Stomach (tissue), 7 donors: ENCODE data around the gene NR5A1.

DNA sequence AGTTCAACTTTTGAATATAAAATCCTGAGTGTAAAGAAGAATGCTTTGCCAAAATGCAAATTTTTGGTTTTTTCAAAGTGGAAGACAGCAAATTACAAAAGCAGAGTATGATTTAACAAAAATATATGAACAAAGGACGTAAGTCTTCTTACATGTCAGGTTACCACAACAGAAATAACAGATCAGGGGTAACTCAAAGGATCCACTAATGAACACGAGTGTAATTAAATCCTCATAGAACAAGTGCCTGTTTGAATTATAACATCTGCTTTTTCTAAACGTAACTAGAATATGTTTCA lies 1.8 kb downstream of the RC3H2 start:
- PRO-cap, result no peak
- RAMPAGE, long total RNA, 5 experiments, result no peak in any of the 5 experiments
- RRBS, result no CpG with 5 or more reads among the region's 3 CpGs

DNA sequence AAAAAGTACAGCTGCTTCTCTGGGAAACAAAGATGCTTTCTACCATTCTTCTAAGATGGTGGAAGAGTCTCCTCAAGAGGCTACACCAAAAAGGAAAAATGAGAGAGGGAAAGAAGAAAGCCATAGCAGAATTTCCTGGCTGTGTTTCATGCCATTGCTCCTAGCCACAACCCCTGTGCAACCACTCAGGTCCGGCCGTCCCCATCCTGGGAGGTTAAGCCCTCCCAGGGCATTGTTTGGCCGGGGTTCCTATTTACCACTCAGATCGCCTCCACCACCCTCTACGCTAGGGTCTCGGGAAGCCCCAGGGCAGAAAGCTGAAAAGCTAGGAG lies 778 bp downstream of the RC3H2 start:
- PRO-cap, result unidirectional peak, plus-strand start at position 263 of the sequence
- RAMPAGE, long total RNA, 5 experiments, result no peak in any of the 5 experiments
- RRBS, result 0% methylated on average over 1 of the region's 6 CpGs

- PRO-cap, result no peak
- RAMPAGE, long total RNA, 5 experiments, result no peak in any of the 5 experiments
- RRBS, result no CpG with 5 or more reads among the region's 10 CpGs
Measured at GRCh38 chr9:122931860-122932332, 584 bp upstream of the ZBTB26 start.

DNA sequence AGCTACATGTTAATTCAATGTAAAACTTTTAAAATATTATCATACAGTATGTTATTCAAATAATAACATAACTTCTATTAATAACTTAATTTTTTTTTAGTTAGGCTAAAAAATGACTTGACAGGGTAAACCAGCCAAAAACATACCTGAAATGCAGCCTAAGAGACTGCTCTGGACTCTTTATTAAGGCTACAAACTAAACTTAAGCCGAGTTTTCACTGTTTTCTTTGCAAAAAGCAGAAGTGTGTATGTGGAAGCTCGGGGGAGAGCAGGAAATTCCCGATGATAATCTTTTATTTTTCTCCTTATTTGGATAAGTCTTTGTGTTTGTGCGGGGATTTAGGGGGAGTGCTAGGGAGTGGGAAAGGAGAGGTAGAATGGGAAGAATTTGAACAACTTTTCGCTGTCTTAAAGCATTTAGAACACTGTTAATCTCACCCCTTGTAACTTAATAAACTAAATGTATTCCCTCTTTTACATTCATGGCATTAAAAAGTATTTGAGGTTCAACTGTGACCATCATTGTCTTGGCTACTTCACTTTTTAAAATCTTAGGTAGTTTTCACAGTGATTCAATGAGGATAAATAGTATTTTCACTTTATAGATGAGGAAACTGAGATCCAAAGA lies 30.7 kb upstream of the GPR21 start:
- PRO-cap, result no peak
- RAMPAGE, long total RNA, 5 experiments, result no peak in any of the 5 experiments
- RRBS, result no CpG with 5 or more reads among the region's 5 CpGs

DNA sequence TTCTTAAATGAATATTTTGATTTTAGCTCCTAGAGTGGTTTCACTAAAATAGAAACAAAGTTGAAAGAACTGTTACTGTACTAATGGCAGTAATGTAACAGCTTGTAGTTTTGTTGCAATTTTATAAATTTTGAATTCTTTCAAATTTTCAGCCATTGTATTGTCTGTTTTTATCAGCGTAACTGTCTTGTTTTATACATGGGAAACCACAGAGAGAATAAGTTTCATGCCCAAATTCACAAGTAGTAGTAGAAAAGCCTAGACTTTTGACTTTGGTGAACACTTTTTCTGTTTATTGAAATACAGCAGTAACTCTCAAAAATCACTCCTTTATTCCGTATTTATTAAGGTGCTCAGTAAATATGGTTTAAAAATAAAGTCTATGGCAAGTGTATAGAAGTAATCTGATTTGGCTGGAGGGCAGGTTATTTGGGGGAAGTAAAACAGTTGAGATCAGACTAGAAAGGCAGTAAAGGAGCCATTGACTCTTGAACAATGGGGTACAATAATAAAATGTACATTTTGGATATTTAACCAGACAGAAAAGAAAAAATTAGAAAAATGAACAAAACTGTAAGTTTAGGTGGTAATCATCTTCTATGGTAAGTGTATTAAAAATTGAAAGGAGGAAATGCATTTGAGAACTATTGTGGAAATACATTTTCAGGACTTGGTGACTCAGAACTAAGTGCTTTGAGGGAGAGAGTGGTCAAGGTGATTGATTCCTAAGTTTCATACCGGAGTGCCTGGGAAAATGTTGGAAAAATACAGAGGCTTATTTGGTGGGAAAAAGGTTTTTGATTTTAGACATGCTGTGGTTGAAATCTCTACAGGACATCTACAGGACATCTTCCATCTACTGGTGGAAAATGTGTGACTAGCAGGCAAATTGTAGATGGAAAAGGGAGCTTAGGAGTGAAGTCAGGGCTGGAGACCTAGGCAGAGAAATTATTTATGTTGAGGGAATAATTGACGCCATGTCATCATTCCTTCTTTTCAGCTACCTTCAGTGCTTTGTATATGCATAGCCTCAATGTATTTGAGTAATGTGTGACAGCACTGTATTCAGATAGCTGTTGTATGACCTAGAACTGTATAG lies 2.2 kb upstream of the GPR21 start:
- PRO-cap, result no peak
- RAMPAGE, long total RNA, 5 experiments, result no peak in any of the 5 experiments
- RRBS, result no CpG with 5 or more reads among the region's 4 CpGs

DNA sequence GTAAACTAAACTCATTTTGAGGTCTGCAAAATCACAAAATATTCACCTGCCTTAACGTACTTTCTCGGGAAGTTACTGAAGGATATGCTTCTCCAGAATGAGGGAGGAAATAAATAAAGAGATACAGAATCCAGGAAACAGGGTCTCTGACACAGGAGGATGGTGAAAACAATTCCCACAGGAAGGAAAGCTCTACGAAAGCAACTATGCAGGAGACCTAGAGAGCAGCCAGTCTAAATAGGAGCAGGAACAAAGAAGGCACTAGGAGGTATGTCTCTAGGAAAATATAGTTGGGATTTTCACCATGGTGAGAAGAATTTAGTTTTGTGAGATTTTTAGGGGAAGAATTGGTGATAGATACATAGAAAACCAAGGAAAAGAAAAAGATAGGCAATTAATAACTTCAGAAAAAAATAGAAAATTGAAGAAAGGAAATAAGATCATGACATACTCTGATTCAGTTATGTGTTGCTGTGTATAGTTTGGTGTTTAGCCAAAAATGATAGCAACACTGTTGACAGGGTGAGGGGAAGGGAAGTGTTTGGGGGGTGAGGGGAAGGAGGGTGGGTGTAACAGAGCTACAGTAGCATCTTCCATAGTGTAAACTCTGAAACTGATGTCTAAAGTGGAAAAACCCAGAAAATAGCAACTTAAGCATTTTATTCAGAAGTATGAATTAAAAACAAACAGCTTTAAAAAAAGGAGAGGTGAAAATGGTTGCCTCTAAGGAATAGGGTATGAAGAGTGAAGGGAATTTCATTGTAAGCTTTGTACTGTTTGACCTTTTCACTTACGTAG lies 9.8 kb downstream of the GPR21 start:
- PRO-cap, result no peak
- RAMPAGE, long total RNA, 5 experiments, result start-site peak on the plus strand in 1 of 5 experiments, centred at position 71 of the sequence, 9 reads per replicate
- RRBS, result no CpG with 5 or more reads among the region's 4 CpGs

DNA sequence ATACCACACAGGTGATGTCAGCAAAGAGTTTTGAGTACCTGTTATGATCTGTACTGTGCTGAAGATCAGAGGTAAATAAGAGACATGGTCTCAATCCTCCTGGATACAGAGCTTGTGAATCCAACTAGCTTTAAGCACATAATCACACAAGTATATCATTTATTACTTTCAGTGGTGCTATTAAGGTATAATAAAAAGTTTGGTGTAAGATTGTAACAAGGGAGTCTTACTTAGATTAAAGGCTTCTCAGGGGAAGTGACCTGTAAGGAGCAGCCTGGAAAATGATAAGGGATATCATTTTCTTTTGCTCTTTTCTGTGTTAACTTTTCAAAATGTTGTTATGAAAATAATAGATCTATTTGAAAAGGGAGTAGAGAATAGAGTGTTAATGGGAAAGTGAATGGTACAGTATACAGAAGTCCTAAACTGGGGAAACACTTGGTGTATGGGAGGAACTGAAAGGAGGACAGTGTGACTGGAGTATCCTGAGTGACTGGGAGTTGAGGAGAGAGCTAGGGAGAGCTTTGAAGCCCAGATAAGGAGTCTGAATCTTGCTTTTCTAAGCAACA lies 38.0 kb downstream of the GPR21 start:
- PRO-cap, result no peak
- RAMPAGE, long total RNA, 5 experiments, result start-site peak on the plus strand in 2 of 5 experiments, centred at positions 223 to 281 of the sequence, 7 to 19 reads per replicate

GRCh38 chr9:123089532-123090181 lies 56.2 kb downstream of the GPR21 start:
- PRO-cap, result no peak
- RAMPAGE, long total RNA, 5 experiments, result start-site peak on the plus strand in 1 of 5 experiments, at chr9:123089742-123089807 at its widest, 22 reads per replicate
- RRBS, result no CpG with 5 or more reads among the region's 7 CpGs

DNA sequence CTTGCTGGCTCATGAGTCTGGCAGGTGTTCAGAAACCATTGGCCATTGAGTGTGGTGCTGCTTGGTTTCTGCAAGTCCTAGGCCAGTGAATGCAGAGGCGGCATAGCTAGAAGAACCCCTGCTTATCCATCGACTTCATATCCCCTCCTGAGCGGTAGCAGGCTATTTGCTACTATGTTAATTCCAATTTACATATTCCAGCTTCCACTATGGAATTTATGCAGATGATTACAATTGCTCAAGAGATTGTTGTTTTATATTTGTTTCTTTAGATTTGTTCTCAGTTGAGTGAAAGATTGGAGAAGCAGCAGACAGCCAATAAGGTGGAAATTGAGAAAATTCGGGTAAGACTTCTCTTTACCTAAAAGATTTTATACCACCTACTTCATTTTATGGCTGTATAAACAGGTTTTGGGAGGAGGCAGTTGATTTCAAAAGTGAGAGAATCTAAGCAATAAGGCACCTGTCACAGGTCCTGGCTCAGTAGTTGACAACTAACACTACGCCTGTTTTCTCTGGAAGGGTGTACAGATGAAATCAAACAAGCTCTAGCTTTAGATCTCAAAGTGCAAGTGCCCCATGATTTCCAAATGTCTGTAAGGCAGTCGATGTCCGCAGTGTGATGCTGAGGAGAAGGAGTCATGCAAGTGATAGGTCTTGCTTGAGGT lies 65.9 kb downstream of the GPR21 start:
- PRO-cap, result no peak
- RAMPAGE, long total RNA, 5 experiments, result start-site peak on the plus strand in 3 of 5 experiments, centred at positions 296 to 310 of the sequence, 12 to 34 reads per replicate
- RRBS, result no CpG with 5 or more reads among the region's 7 CpGs

- PRO-cap, result no peak
- RAMPAGE, long total RNA, 5 experiments, result start-site peak on the minus strand in 1 of 5 experiments, at chr9:123242055-123242147 at its widest, 7 reads per replicate
- RRBS, result no CpG with 5 or more reads among the region's 4 CpGs
Measured at GRCh38 chr9:123241669-123242443, 26.5 kb downstream of the STRBP start.

DNA sequence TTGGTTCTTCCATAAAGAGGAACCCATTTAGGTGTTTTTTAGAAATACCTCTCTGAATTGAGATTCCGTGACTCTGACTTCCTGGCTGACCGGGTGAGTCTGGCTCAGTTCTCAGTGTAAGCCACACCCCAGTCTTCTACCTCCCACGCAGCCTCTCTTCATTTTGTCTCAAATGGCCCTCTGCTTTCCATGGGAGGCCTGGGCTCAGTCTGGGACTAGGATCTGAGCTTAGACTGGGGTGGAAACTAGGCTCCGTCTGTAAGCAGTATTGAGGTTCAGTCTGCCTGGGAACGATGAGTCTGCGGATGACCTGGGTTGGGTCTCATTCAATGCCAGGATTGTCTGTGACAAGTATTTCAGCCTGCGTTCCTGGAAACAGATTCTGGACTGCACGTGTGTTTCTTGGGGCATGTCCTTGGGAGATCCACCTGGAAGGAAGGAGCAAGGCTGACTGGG lies 12.5 kb upstream of the CRB2 start:
- PRO-cap, result no peak
- RAMPAGE, long total RNA, 5 experiments, result no peak in any of the 5 experiments
- RRBS, result no CpG with 5 or more reads among the region's 8 CpGs

GRCh38 chr9:123360145-123360724 lies 4.2 kb downstream of the CRB2 start:
- PRO-cap, result no peak
- RAMPAGE, long total RNA, 5 experiments, result no peak in any of the 5 experiments
- RRBS, result no CpG with 5 or more reads among the region's 15 CpGs

DNA sequence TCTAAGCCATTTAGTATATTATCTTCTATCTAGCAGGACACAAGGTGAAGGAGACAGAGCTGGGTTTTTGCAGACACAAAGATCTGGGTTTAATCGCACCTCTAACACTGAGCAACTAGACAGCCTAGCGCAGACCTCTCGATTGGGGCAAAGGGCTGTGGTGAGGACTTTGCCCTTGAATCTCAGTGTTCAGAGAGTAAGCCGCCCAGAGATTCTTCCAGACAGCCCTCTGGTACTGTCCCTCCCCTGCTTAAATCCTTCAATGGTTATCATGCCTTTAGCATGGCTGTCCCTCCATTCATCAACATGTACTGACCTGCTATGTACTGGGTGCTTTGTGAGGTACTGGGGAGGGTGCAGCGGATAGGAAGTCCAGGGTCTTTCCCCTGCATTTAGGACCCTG lies 128.2 kb downstream of the CRB2 start:
- PRO-cap, result no peak
- RAMPAGE, long total RNA, 5 experiments, result no peak in any of the 5 experiments
- RRBS, result no CpG with 5 or more reads among the region's 5 CpGs

GRCh38 chr9:123923627-123924089 lies 6.3 kb downstream of the DENND1A start:
- PRO-cap, result no peak
- RAMPAGE, long total RNA, 5 experiments, result start-site peak on the minus strand in 1 of 5 experiments, at chr9:123923774-123924127 at its widest, 14 reads per replicate
- RRBS, result no CpG with 5 or more reads among the region's 3 CpGs

DNA sequence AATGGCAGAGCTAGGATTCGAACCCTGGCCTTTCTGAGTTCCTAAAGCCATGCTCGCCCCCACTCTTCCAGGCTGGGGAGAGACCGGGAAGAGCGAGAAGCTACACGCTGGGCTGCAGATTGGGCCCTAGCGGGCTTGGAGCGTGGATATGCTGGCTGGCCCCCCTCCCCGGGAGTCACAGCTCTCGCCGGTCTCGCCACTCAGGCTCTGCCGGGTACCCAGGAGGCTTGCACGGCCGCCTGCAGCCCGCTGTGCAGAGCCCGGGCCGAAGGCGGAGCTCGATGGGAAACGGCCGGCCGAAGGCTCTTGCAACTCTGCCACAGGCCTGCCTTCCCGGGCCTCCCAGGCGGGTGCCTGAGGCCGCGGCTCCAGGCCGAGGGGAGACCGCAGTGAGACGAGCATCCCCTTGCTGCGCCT lies 676 bp upstream of the LHX2 start:
- PRO-cap, result no peak
- RAMPAGE, long total RNA, 5 experiments, result no peak in any of the 5 experiments
- RRBS, result 11% methylated on average over 11 of the region's 30 CpGs

GRCh38 chr9:124259270-124260376 lies 1.9 kb downstream of the NEK6 start:
- PRO-cap, result bidirectional peak, plus-strand start at chr9:124259392, minus-strand start at chr9:124259192; bidirectional peak, plus-strand start at chr9:124259752, minus-strand start at chr9:124259433; unidirectional peak, minus-strand start at chr9:124259803
- RAMPAGE, long total RNA, 5 experiments, result no peak in any of the 5 experiments
- RRBS, result no CpG with 5 or more reads among the region's 27 CpGs

- PRO-cap, result no peak
- RAMPAGE, long total RNA, 5 experiments, result start-site peak on the plus strand in 2 of 5 experiments, at chr9:124357576-124358226 at its widest, 18 to 27 reads per replicate
- RRBS, result no CpG with 5 or more reads among the region's 14 CpGs
Measured at GRCh38 chr9:124357584-124358388, 57.5 kb downstream of the PSMB7 start.

DNA sequence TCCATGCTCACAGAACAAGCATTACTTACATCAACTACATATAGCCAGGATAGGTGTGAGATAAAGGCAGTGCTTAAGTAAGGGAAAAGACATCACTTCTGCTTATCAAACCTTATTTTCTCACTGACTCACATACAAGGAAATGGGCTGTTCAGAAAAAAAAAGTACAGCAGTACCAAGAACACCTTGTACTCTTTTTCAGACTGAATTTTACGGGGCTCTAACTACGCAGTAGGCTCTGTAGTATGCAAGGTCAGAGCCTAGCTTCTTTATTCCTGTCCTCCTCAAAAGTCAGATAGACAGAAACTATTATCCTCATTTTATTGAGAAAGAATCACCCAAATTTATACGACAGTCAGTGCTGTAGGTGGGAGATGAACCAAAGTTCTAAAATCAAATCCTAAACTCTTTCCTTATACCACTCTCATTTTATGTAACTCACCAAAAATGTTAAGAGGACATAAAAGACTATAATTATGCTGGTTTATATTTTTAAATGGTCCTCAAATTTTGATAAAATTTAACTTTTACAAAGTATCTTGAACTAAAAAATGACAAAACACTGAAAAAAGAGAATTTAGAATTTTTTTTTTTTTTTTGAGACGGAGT lies 5.7 kb downstream of the PSMB7 start:
- PRO-cap, result no peak
- RAMPAGE, long total RNA, 5 experiments, result no peak in any of the 5 experiments
- RRBS, result no CpG with 5 or more reads among the region's 4 CpGs

- PRO-cap, result no peak
- RAMPAGE, long total RNA, 5 experiments, result no peak in any of the 5 experiments
- RRBS, result 6% methylated on average over 64 of the region's 134 CpGs
Measured at GRCh38 chr9:124504574-124505749, 2.2 kb downstream of the NR5A1 start.

- PRO-cap, result no peak
- RAMPAGE, long total RNA, 5 experiments, result no peak in any of the 5 experiments
- RRBS, result 92% methylated on average over 18 of the region's 40 CpGs
Measured at GRCh38 chr9:124506953-124508127, at the start of gene NR5A1. Gene NR5A1 (minus strand): TSS chr9:124507399.